Renal cortical epithelial cell (primary cell): ENCODE measurements around the gene FARP1.

DNA sequence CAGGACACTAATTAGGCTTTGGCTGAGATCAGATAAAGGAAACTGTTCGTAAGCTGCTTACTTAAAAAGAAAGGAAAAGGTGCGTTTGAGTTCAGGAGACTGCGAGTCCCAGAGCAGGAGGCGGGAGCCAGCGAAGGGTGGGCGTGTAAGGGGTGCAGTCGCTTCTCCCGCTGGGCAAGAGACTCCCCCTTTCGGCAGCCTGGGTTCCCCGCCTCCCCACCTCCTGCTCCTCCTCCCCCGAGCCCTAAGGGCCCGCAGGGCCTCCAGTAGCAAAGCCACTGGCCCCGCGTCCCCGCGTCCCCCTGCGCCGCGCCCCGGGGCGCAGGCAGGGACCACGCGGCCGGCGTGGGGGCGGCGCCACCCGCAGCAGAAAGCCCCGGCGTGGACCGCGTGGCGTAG, 530 bp downstream of the ABCC4 start:
- RRBS: 1% methylated on average over 10 of the region's 33 CpGs

GRCh38 chr13:95340249-95340448, 38.9 kb upstream of the ABCC4 start:
- RRBS: no CpG with 5 or more reads among the region's 5 CpGs

- RRBS: no CpG with 5 or more reads among the region's 7 CpGs
These were observed 14.6 kb downstream of the DZIP1 start for GRCh38 chr13:95629785-95630416.

GRCh38 chr13:95785678-95786206, 108.8 kb downstream of the DNAJC3 start:
- RRBS: no CpG with 5 or more reads among the region's 8 CpGs

- RRBS: no CpG with 5 or more reads among the region's 8 CpGs
These were observed 579 bp downstream of the OXGR1 start for GRCh38 chr13:96993702-96994092.

DNA sequence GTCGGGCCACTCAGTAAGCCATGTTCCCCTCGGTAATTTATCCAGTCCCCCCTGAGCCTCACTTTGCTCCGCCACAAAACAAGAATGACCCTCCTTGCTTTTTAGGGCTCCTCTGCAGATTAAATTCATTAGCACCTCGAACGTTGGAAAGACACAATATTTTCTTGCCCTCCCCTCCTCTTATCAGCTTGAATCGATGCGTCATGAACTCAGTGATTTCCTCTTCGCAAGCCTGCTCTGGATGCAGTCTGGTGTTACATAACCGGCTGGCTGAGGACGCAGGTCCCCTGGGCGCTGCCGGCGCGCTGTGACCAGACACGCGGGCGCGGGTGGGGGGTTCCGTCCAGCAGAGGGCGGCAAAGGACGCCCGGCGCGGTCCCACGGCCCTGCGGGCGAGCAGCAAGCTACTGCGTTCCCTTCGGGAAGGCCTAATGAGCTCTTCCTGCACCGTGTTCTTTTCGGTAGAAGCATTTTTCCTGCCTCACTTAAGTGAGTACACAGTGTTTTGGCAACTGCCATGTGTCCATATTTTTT, 112.3 kb upstream of the MBNL2 start:
- RRBS: 2% methylated on average over 11 of the region's 31 CpGs

DNA sequence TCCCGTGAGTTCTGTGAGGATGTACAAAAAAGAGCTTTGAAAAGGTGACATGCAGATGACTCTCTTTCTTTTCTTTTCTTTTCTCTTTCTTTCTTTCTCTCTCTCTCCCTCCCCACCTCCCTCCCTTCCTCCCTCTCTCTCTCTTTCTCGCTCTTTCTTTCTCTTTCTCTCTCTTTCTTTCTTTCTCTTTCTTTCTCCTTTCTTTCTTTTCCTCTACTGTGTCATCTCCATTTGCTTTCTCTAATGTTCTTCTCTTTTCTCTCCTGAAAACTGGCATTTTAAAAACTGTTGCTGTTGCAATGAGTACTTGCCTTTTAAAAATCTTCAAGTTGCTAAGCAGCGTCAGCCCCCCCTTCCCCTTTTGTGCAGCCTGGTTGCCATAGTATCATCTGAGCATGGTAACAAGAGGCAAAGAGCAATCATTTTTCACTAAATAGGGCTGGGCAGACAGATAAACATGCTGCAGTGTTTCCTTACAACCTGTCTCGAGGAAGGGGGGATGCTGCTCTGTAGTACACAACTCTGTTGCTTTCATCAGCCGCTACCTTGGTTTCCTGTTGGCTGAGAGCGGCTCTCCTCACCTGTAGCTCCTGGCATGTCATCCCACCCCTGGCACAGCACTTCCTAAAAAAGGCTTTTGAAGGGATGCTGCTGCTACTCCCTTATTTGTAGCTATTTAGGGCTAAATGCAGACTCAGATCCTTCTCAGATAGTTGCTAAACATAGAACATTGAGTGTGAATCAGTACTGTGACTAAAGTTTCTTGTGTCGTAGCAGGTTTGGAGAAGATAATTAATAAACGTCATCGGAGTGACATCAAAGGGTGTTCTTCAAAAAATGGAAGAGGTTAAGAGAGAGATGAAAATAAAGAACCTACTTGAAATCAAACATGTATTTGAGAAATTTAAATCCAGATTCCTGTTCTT, 108.6 kb upstream of the MBNL2 start:
- RRBS: no CpG with 5 or more reads among the region's 9 CpGs

GRCh38 chr13:97234131-97235362, 12.4 kb downstream of the MBNL2 start:
- RRBS: no CpG with 5 or more reads among the region's 23 CpGs

- RRBS: no CpG with 5 or more reads among the region's 10 CpGs
These were observed 66.4 kb upstream of the RAP2A start for GRCh38 chr13:97367457-97368021.

DNA sequence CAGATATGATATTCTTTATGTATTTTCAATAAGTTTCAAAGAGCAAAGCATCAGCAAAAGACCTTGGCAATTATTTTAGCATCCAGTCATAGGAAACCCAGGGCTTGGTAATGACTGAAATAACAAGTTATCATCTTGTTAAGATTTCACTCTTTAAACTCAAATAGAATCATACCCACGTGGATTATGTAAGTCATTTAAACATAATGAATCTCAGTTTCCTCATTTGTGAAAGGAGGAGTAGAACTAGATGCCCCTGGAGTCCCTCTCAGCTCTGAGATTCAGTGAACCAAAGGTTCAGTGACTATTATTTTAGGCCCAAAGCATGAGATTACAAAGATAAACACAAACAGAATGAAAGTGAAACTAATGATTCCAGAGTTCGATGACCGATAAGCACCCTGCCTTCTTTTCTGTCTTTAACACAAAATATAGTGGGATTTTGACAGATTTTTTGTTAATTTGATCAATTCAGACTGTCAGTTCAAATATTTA, 64.8 kb upstream of the RAP2A start:
- RRBS: no CpG with 5 or more reads among the region's 3 CpGs

DNA sequence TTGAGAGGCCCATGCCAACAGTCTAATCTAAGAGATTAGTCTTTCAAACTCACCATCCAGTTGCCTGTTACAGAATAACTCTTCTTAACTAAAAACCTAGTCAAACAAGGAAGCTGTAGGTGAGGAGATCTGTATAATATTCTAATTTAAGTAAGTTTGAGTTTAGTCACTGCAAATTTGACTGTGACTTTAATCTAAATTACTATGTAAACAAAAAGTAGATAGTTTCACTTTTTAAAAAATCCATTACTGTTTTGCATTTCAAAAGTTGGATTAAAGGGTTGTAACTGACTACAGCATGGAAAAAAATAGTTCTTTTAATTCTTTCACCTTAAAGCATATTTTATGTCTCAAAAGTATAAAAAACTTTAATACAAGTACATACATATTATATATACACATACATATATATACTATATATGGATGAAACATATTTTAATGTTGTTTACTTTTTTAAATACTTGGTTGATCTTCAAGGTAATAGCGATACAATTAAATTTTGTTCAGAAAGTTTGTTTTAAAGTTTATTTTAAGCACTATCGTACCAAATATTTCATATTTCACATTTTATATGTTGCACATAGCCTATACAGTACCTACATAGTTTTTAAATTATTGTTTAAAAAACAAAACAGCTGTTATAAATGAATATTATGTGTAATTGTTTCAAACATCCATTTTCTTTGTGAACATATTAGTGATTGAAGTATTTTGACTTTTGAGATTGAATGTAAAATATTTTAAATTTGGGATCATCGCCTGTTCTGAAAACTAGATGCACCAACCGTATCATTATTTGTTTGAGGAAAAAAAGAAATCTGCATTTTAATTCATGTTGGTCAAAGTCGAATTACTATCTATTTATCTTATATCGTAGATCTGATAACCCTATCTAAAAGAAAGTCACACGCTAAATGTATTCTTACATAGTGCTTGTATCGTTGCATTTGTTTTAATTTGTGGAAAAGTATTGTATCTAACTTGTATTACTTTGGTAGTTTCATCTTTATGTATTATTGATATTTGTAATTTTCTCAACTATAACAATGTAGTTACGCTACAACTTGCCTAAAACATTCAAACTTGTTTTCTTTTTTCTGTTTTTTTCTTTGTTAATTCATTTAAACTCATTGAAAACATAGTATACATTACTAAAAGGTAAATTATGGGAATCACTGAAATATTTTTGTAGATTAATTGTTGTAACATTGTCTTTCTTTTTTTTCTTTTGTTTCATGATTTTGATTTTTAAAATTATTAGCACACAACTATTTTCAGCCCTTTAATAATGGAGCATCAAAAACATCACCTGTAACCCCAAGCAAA, 41.3 kb upstream of the RAP2A start:
- RRBS: no CpG with 5 or more reads among the region's 9 CpGs

DNA sequence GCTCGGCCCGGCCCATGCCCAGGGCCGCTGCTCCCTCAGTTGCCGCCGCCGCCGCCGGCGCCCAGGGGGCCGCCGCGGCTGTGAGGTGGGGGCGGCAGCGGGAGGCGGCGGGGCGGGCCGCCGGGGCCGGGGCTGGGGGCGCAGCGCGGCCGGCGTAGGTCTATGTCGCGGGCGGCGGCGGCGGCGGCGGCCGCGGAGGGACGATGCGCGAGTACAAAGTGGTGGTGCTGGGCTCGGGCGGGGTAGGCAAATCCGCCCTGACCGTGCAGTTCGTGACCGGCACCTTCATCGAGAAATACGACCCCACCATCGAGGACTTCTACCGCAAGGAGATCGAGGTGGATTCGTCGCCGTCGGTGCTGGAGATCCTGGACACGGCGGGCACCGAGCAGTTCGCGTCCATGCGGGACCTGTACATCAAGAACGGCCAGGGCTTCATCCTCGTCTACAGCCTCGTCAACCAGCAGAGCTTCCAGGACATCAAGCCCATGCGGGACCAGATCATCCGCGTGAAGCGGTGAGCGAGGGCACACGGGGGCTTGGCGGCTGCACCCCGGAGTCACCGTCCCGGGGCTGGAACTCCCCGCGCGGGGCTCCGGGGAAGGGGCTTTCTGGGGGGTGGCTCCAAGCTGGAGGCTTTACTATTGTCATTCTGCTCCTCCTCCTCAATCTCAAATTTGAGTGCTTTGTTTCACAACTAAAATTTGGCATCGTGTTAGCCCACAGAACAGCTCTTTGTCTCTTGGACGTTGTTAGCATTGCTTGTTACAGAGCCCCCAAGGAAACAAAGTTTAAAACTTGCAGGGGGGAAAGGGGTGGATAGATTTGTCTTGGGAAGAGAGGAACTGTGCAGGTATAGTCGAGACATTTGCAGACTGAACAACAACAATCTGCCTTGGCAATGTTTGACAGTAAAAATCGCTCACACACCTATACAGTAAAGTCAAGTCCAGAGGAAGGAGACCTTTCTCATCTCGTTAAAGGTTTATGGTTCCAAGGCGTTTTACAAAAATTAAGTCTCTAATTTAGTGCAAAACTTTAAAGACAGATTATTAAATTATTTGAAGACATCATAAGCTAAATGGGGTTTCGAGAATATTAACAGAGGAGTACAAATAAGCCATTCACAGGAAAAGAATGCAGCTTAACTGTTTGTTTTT, 679 bp downstream of the RAP2A start:
- RRBS: 2% methylated on average over 18 of the region's 83 CpGs

DNA sequence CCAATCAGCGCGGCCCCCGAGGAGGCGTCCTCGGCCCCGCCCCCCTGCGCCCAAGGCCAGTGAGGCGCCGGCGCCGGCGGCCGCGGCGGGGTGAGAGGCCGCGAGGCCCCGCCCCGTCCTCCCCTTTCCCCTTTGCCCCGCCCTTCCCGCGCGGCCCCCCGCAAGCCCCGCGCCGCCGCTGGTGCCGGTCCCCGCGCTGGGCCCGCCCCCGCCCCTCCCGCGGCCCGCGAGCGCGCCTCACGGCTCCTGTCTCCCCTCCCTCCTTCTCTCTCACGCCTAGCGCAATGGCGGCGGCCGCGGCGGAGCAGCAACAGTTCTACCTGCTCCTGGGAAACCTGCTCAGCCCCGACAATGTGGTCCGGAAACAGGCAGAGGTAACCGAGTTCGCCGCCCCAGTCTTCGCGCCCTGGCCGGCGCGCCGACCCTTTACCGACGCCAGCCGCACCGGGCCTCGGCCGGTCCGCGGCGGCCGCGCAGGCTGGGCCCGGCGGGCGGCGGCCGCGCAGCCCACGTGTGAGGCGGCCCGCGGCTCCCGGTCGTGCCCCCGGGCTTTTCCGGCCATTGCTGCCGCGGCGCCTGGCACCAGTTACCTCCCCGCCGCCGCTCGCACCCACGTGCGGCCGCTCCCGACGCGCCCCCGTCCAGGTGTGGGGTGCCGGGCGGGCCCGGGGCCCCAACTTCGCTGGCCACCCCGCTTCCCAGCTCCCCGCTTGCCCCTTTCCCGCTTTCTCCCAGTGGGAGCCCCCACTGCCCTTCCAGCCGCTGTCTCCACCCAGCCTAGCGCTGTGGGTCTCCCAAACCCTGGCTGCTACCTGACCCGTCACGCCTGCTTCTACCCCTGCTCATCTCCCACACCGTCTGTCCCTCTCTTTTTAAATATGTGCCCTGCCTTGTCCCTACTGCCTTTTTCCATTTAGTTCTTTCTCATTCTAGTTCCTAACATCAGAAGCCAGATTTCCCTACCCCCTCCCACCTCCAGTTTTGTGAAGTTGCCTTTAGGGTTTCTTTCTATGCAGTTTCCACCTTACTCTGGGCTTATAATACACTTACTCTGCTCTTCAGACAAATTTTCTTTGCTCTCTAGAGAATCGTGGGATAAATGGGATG, 23.3 kb downstream of the IPO5 start:
- RRBS: 1% methylated on average over 23 of the region's 110 CpGs

DNA sequence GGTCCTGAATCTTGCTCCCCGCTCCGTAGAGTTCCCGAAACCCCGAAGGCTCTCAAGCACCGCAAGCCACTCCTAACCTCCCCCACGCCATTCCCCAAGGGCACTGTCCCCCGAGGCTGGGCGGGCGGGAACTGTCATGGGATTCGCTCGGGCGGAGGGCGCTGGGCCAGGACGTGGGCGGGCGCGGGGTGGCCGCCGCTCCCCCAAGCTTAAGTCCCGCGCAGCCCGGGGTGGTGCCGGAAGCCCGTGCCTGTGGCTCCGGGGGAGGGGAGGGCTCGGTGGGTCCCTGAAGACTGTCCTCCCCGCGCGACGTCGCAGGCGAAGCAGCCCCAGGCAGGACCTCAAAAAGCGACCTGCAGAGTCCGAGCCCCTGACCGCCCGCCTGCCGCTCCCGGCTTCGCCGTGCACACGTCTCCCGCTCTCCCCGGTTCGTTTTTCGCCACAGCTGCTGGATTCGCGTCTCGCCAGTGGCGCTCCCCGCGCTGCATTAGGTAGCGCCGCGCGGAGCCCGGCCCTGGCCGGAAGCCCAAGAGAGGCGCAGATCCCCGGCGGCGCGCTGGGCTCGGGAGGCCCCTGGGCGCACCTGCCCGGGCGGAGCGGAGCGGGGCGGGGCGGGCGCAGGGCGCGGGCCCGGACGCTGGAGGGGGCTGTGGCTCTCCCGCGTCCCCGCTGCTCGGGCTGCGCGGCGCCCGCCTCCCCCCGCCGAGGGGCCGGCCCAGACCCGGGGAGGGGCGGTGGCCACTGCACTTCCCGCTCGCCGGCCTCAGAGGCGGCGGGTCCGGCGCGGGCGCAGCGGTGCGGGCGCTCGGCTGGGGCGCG, at the start of gene FARP1:
Gene FARP1, plus strand, starts transcription at position 744 of the 819 bp plus-strand sequence.
- RRBS: 2% methylated on average over 42 of the region's 103 CpGs

DNA sequence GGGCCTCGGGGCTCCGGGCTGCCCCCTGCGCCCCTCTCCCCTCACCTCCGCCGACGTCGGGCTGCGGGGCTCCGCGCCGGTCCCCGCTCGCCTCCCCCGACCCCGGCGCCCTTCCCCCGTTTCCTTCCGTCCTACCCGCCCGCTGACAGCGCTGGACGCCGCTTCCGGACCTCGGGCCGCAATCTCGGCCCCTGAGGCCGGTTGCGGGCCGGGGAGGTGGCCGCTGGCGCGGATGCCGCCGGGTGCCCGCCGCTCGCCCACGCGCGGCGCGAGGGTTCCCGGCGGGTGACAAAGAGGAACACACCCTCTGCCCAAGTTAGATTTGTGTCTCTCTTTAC, 779 bp downstream of the FARP1 start:
- RRBS: 1% methylated on average over 31 of the region's 45 CpGs

DNA sequence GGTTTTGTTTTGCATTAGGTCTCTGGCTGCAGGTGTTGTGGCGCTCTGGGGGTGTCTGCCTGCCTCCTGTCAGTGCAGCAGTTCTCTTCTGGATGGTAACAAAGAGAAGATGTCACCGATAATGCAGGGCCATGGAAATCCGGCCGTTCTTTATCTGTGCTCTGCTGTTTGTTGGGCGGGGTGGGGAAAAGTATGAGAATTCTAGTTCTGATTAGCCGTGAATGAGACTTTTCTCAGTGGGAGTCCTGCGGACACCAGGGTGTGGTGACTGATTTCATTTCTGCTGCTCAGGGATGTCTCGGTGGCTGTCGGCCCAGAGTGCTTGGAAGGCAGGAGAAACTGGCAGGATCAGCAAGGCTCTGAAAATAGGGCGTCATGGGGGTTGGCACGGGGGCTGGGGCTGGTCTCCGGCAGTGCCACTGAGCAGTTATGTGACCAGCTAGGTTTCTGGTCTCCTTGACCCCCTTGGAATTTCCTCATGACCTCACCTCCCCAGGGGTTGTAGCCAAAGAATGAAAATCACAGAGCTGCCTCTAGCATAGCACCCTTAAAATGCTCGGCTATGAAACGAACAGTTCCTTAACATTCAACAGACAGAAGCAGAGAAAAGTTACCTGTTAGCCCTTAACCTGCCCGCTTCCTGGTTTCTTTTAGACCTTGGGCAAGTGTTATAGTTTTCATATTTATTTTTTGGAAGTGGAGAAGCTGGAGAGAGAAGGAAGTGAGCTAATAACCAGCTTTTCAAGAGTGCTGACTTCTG, 4.9 kb downstream of the RNF113B start:
- RRBS: no CpG with 5 or more reads among the region's 15 CpGs

- RRBS: no CpG with 5 or more reads among the region's 10 CpGs
These were observed 96.9 kb upstream of the RNF113B start for GRCh38 chr13:98273866-98274561.

DNA sequence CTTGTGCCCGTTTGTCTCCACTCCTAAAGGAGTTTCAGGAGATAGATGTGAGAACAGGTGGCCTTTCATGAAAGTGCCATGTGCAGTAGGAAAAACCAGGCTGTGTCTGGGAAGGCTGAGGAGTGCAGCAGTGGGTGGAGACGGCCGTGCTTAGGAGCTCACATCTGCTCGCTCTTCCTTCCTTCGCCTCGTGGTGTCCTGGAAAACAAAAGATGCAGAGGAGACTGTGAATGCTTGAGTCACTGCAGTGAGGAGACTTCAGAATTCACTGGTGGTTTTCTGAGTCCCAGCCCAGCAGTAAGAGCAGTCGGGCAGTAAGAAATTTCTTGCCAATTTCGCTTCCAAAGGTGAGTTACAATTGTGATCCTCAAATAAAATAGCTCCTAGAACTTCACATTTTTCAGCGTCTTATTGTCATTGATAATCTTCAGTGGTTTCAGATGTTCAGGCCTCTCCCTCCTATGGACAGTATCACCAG, 138.5 kb upstream of the RNF113B start:
- RRBS: no CpG with 5 or more reads among the region's 9 CpGs

GRCh38 chr13:98450357-98451180, 126.3 kb downstream of the STK24 start:
- RRBS: no CpG with 5 or more reads among the region's 14 CpGs